Tibial nerve (tissue), 3 donors: Measurements from ENCODE around the gene NR2C2AP.

DNA sequence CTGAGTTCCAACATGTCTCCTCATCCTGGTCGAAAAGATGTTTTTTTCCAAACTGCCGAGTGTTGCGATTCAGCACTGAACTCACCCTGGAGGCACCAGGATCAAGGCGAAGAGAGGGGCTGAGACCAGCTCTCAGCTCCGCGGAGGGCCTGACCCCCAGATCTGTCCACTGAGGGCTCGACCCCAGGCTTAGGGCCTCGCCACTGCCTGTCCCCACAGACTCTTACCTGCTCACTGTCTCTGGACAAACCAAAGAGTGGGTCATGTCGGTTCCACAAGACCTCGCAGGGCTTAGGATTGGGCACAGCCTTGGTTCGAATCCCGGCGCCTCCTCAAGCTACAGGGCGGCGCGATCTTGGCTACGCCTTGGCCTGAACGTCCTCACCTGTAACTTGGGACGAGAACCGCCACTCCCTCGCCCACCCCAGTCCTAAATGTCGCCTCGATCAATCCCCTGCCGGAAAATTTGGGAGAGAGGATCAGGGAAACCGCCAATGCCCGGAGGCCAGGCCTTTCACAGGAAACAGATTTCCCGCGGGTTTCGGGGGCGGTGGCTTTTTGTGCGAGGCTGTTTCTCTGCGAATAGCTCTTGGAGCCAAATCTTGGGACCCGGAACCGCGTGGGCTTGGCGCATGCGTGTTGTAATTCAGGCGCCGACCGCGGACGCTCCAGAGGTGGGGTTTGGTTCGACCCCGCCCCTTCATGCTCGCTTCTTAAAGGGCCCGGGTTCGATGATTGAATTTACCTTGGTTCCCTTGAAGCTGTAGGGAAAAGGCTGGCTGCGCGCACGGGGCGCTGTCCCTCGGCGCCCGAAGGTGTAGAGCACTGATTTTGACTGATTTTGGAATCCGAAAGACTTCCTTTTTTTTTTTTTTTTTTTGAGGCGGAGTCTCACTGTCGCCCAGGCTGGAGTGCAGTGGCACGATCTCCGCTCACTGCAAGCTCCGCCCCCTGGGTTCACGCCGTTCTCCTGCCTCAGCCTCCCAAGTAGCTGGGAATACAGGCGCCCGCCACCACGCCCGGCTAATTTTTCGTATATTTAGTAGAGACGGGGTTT lies at the start of gene NR2C2AP:
NR2C2AP (minus strand) TSS at position 619 of the 1,057 bp plus-strand sequence.
- PRO-cap, result no peak
- RAMPAGE, long total RNA, 3 experiments, result start-site peak on the minus strand in 3 of 3 experiments, centred at positions 578 to 617 of the sequence, 14 to 40 reads per replicate

DNA sequence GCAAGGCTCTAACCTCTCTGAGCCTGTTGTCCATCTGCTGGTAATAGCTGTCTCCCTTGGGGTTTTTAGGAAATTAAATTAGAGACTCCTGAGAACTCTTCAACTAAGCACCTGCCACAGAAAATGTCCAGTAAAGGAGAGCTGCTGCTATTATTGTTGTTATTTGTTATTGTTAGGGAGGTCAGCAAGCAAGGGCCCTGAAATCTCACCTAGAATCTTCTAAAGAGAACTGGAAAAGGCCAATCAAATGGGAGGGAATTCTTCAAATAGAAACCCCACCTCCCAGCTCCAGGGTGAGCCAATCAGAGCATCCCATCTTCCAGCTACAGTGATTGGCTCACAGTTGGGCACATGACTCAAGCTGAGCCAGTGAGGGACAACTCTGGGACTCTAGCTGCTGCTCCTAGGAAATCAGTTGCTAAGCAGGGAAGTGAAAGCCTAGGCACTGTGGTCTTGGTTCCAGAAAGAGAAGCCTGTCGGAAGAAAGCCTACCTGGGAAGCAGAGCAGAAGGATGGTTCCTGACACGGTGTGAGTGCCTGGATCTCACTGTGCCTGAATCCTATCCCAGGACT lies 2.9 kb downstream of the HAPLN4 start:
- PRO-cap, result no peak
- RAMPAGE, long total RNA, 3 experiments, result no peak in any of the 3 experiments

- PRO-cap, result no peak
- RAMPAGE, long total RNA, 3 experiments, result no peak in any of the 3 experiments
These were observed 1.1 kb downstream of the HAPLN4 start for GRCh38 chr19:19261222-19262279.

DNA sequence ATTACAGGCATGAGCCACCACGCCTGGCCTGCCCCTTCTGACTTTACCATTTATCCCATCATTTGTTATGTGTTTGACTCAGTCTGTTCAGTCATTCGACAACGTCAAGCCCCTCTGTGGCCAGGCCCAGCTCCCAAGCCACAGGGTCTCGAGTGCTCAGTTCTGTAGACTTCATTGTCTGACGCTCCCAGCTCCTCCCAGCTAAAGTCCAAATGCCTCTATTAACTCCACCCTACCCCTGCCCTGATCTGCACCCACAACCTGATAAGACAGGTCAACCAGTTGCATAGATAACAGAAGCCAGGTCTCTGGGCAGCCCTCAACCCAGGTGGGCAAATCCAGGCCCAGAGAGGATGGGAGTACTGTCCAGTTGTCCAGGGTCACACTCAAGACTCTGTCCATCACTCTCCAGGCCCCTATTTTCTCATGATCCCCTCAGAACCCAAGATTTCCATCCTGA lies 1.3 kb downstream of the TM6SF2 start:
- PRO-cap, result no peak
- RAMPAGE, long total RNA, 3 experiments, result no peak in any of the 3 experiments

DNA sequence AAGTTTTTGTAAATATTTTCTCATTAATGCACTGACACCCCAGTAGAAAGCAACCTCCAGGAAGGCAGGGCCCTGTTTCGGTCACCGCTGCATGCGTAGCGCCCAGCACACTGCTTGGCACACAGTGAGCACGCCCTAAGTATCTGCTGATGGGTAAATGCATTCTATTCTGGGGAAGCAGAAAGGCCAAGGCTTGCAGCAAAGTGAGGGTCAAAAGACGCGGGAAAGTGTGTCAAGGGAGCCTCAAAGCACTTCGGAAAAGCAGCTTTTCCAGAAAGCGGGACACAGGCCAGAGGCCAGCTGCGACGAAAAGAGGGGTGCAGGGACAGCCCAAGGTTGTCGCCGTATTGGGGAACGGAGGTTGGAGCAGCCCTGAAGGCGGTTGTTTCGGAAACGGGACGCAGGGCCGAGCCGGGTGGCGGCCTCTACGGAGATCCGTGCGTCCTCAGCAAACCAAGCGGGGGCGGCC lies 457 bp downstream of the SUGP1 start:
- PRO-cap, result no peak
- RAMPAGE, long total RNA, 3 experiments, result no peak in any of the 3 experiments

DNA sequence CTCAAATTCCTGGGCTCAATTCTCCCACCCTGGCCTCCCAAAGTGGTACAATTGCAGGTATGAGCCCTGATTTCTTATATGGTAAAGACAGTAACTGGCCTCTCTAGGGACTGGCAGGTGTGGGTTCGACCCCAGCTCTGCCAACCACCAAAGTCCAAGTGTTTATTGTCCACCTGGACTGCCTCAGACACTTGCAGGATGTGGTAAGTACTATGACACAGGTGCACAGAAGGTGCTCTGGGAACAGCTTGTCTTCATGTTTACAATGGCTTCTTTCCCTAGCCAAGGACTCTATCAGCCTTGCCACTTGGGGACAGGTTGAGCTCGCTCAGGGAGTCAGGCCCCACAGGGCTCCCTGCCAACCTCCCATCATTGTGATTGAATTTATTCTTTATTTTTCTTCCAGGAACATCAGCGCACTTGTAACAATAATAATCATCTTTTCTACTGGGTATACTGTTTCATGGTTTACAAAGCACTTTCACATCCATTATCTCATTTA lies 24.5 kb upstream of the GATAD2A start:
- PRO-cap, result no peak
- RAMPAGE, long total RNA, 3 experiments, result no peak in any of the 3 experiments

GRCh38 chr19:19390107-19390761 lies 15.2 kb upstream of the GATAD2A start:
- PRO-cap, result no peak
- RAMPAGE, long total RNA, 3 experiments, result no peak in any of the 3 experiments

GRCh38 chr19:19489017-19490202 lies 25.9 kb downstream of the TSSK6 start:
- PRO-cap, result bidirectional peak, plus-strand start at chr19:19489501, minus-strand start at chr19:19489338
- RAMPAGE, long total RNA, 3 experiments, result no peak in any of the 3 experiments

DNA sequence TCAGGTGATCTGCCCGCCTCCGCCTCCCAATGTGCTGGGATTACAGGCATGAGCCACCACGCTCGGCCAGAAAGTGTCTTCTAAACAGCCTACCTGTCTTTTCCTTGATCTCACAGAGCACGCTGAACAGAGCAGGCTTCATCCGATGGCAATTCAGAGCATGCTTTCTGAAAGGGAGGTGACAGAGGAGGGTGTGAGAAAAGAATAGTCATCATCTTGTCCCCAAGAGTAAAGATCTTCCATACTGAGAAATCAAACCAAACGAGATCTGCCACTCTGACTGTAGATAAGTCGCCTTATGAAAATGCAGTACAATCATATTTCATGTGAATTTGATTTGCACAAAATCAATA lies 19.3 kb downstream of the PBX4 start:
- PRO-cap, result no peak
- RAMPAGE, long total RNA, 3 experiments, result start-site peak on the minus strand in 1 of 3 experiments, centred at position 139 of the sequence, 5 reads per replicate

DNA sequence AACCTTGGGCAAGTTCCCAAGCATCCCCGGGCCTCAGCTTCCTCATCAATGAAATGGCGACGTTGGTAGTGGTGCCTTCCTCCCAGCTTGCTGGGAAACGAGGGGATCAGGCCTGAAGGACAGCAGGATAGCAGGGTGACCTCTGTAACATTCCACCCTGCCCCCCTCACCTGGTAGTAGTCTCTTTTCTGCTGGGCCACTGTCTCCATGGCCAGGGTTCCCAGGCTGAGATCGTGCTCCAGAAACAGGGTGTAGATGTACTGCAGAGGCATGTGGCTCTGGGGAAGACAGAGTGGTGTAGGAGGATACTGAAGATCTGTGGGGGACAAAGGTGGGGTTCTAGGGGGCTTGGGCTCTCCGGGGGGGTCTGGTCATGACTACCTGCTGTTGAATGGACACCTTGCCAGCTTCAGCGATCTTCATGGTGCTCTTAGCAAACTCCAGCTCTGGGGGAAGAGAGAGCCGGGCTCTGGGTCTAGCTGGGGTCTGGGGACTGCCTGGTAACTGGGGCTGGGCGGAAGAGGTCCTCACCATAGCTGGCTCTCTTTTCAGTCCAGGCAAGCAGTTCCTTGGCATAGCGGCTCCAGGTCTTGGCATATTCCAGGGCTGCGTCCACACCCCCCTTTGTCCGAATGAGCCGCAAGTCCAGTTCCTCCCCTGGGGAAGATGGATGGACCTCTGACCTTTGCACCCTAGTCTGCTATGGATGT lies 3.4 kb downstream of the GMIP start:
- PRO-cap, result no peak
- RAMPAGE, long total RNA, 3 experiments, result no peak in any of the 3 experiments

DNA sequence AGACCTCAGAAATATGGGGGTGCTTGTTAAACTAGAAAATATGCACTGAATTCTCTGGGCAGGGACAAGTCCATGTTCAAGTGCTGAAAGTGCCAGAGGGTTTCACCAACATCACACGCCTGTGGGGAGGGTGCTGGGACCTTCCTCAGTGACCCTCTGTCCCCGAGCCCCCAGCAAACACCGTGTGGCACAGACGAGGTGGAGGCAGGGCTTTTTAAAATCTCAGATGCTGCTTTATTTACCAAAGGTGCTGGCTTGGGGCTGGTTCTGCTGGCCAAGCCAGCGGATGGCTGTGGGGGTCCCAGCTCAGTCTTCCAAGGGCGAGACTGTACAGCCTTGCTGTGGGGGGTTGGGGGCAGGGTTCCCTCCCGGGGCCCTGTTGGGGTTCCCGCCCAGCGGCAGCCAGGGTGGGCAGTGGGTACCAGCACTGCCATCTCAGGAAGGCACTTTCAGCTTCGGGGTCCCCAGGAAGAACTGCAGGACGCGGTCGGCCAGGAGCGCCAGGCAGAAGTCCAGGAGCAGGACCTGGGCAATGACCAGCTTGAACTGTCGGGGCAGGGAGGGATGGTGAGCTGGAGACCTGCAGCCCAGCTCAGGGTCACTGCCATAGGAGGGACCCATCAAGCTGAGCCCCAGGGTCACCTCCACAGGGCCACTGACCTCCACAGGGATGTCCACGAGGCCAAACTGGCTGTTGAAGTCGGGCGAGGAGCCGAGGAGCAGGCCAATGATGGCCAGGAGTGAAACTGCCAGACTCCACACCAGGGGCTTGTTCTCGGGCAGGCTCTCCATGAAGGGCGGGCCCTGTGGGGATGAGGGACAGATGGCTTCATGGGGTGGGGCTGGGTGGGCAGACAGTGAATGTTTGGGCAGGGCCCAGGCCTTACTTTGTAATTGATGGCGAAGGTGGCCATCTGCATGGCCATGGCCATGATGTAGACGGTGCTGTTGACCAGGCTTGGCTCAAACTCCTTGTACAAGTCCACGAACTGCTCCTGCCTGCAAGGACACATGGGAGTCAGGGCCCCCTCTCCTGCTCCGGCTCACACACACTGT lies 1.9 kb upstream of the GMIP start:
- PRO-cap, result no peak
- RAMPAGE, long total RNA, 3 experiments, result start-site peak on the minus strand in 1 of 3 experiments, centred at position 700 of the sequence, 13 reads per replicate

GRCh38 chr19:19650465-19651051 lies 7.1 kb upstream of the GMIP start:
- PRO-cap, result no peak
- RAMPAGE, long total RNA, 3 experiments, result start-site peak on the minus strand in 1 of 3 experiments, at chr19:19650584-19650688 at its widest, 21 reads per replicate

GRCh38 chr19:19656546-19657212 lies 6.8 kb downstream of the ATP13A1 start:
- PRO-cap, result no peak
- RAMPAGE, long total RNA, 3 experiments, result start-site peak on the minus strand in 1 of 3 experiments, at chr19:19656672-19656820 at its widest, 28 reads per replicate

- PRO-cap, result no peak
- RAMPAGE, long total RNA, 3 experiments, result start-site peak on the minus strand in 1 of 3 experiments, at chr19:19661141-19661310 at its widest, 6 reads per replicate
These were observed 2.1 kb downstream of the ATP13A1 start for GRCh38 chr19:19660930-19662278.

GRCh38 chr19:20228014-20228499 lies 61.0 kb downstream of the ZNF486 start:
- PRO-cap, result no peak
- RAMPAGE, long total RNA, 3 experiments, result no peak in any of the 3 experiments

DNA sequence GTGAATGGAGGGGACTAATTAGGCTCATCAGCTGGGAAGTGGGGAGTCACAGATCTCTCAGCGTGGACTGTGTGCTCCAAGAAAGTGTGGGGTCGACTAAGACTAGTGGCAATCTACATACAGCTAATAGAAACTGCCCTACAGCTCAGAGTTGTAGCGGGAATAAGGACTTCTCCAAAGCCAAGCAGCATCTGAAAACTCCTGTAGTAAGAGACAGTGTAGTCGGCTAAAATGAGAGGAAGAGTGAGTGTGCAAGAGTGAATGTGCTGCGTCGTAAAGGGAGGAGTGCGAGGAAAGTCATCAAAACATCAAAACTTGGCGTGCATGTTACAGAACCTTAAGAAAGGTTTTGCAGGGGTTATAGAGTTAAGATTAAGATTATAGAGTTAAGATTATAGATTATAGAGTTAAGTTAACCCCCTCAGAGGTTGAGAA lies 46.6 kb upstream of the ZNF737 start:
- PRO-cap, result no peak
- RAMPAGE, long total RNA, 3 experiments, result no peak in any of the 3 experiments

- PRO-cap, result no peak
- RAMPAGE, long total RNA, 3 experiments, result no peak in any of the 3 experiments
These were observed 46.9 kb upstream of the ZNF737 start for GRCh38 chr19:20612625-20612817.

DNA sequence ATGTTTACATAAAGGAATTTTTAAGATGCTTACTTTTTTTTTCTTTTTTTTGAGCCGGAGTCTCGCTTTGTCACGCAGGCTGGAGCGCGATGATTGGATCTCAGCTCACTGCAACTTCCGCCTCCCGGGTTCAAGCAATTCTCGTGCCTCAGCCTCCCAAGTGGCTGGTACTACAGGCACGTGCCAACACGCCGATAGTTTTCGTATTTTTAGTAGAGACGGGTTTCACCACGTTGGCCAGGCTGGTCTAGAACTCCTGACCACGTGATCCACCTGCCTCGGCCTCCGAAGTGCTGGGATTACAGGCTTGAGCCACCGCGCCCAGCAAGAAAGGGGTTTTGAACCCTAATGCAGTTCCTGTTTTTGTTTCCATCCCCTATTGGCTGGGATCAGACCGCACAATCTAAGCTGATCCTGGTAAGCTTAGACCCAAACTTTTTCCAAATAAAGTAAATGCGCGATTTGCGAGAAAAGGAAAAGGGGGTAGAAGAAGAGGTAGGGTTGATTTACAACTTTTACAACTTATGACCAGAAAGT lies 909 bp downstream of the ZNF626 start:
- PRO-cap, result no peak
- RAMPAGE, long total RNA, 3 experiments, result no peak in any of the 3 experiments

- PRO-cap, result no peak
- RAMPAGE, long total RNA, 3 experiments, result no peak in any of the 3 experiments
These were observed 28.5 kb upstream of the ZNF66 start for GRCh38 chr19:20747494-20748118.

- PRO-cap, result no peak
- RAMPAGE, long total RNA, 3 experiments, result no peak in any of the 3 experiments
These were observed 32.7 kb downstream of the ZNF66 start for GRCh38 chr19:20808695-20809272.